K562 (cell line): ENCODE results near the genes PPIF, NUTM2E and TMEM254.

DNA sequence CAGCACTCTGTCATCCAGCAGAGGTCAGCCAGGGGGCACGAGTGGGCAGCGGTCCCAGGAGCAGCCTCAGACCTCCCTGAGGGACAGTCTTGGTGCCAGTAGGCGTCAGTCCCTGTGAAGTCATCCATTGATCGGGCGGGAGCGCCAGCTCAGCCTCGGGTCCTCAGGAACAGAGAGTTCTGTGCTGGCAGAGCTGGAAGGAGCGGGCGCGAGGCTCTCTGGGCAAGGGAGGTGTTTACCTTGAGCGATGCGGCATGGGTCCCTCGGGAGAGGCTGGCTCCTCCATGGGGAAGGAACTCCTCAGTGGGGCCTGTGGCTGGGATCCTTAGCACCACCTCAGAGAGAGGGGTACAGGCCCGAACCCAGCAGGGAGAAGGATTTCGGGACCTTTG lies 101.1 kb upstream of the PPIF start:
- RAMPAGE, long total RNA = no peak
- RRBS = no CpG with 5 or more reads among the region's 15 CpGs
PRO-cap:
- standard = no peak
- CoPRO, capped RNA only, 2 experiments = no peak in any of the 2 experiments
- CoPRO, capped and uncapped RNA, 2 experiments = no peak in any of the 2 experiments
- CoPRO, uncapped RNA only, 2 experiments = no peak in any of the 2 experiments
CAGE:
- cytosol, long polyA plus RNA = no peak
- long polyA plus RNA = no peak
- nucleolus, long total RNA = no peak
- nucleus, long polyA plus RNA = no peak

GRCh38 chr10:79291974-79292408 lies 55.3 kb upstream of the PPIF start:
- RAMPAGE, long total RNA = no peak
- RRBS = no CpG with 5 or more reads among the region's 12 CpGs
PRO-cap:
- standard = no peak
- CoPRO, capped RNA only, 2 experiments = no peak in any of the 2 experiments
- CoPRO, capped and uncapped RNA, 2 experiments = no peak in any of the 2 experiments
- CoPRO, uncapped RNA only, 2 experiments = no peak in any of the 2 experiments
CAGE:
- cytosol, long polyA plus RNA = no peak
- long polyA plus RNA = no peak
- nucleolus, long total RNA = no peak
- nucleus, long polyA plus RNA = no peak

- RAMPAGE, long total RNA = no peak
- RRBS = no CpG with 5 or more reads among the region's 28 CpGs
PRO-cap:
- standard = no peak
- CoPRO, capped RNA only, 2 experiments = no peak in any of the 2 experiments
- CoPRO, capped and uncapped RNA, 2 experiments = no peak in any of the 2 experiments
- CoPRO, uncapped RNA only, 2 experiments = peak in 1 of 2 experiments; most common plus-strand start chr10:79304335 (in 1)
CAGE:
- cytosol, long polyA plus RNA = no peak
- long polyA plus RNA = no peak
- nucleolus, long total RNA = no peak
- nucleus, long polyA plus RNA = no peak
Observed at GRCh38 chr10:79303429-79304393, 43.6 kb upstream of the PPIF start.

DNA sequence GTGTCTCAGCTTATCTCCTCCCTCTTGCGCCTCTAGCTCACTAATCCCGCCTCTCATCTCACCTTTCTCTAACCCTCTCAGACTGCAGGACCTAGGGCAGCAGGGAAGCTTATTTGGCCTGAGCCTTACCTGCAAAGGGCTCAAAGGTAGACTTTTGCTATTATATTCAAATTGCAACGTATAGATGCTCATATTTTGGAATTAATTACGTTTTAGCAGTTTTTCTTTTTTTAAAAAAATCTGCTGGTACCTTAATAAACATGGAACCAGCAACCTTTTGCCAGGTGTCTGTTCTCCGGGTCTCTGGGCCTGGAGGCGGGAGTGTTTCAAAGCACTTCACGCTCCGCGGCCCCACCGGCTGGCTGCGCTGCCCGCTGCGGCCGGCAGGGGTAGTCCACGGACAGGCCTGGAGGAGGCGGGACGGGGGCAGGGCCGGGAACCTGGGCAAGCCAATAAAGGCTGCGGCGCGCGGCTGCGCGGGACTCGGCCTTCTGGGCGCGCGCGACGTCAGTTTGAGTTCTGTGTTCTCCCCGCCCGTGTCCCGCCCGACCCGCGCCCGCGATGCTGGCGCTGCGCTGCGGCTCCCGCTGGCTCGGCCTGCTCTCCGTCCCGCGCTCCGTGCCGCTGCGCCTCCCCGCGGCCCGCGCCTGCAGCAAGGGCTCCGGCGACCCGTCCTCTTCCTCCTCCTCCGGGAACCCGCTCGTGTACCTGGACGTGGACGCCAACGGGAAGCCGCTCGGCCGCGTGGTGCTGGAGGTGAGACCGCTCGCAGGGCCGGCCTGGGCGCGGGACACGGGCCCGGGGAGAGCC lies at the start of gene PPIF:
Gene PPIF (plus strand): TSS at position 482 of the 810 bp plus-strand sequence.
- RAMPAGE, long total RNA = no peak
- RRBS = 3% methylated on average over 21 of the region's 73 CpGs
PRO-cap:
- standard = bidirectional peak, plus-strand start at position 482 of the sequence, minus-strand start at position 366 of the sequence
- CoPRO, capped RNA only, 2 experiments = peak in 2 of 2 experiments; most common plus-strand start position 482 of the sequence (in 2); most common minus-strand start position 366 of the sequence (in 2)
- CoPRO, capped and uncapped RNA, 2 experiments = peak in 2 of 2 experiments; most common plus-strand start position 482 of the sequence (in 2); most common minus-strand start position 297 of the sequence (in 1)
- CoPRO, uncapped RNA only, 2 experiments = peak in 1 of 2 experiments; most common plus-strand start position 510 of the sequence (in 1); most common minus-strand start position 369 of the sequence (in 1)
CAGE:
- cytosol, long polyA plus RNA = start-site peak on the plus strand centred at position 518 of the sequence, 88 bp wide, 766 and 376 reads in 2 replicates
- long polyA plus RNA = start-site peak on the plus strand centred at position 532 of the sequence, 78 bp wide, 232 and 404 reads in 2 replicates
- nucleolus, long total RNA = no peak
- nucleus, long polyA plus RNA = no peak

- RAMPAGE, long total RNA = no peak
- RRBS = no CpG with 5 or more reads among the region's 11 CpGs
PRO-cap:
- standard = no peak
- CoPRO, capped RNA only, 2 experiments = no peak in any of the 2 experiments
- CoPRO, capped and uncapped RNA, 2 experiments = no peak in any of the 2 experiments
- CoPRO, uncapped RNA only, 2 experiments = no peak in any of the 2 experiments
CAGE:
- cytosol, long polyA plus RNA = no peak
- long polyA plus RNA = no peak
- nucleolus, long total RNA = no peak
- nucleus, long polyA plus RNA = no peak
Observed at GRCh38 chr10:79348446-79349361, 1.4 kb downstream of the PPIF start.

- RAMPAGE, long total RNA = no peak
- RRBS = no CpG with 5 or more reads among the region's 11 CpGs
PRO-cap:
- standard = no peak
- CoPRO, capped RNA only, 2 experiments = no peak in any of the 2 experiments
- CoPRO, capped and uncapped RNA, 2 experiments = no peak in any of the 2 experiments
- CoPRO, uncapped RNA only, 2 experiments = no peak in any of the 2 experiments
CAGE:
- cytosol, long polyA plus RNA = no peak
- long polyA plus RNA = no peak
- nucleolus, long total RNA = no peak
- nucleus, long polyA plus RNA = no peak
Observed at GRCh38 chr10:79434460-79435223, 10.8 kb downstream of the ZCCHC24 start.

GRCh38 chr10:79747881-79748880 lies 45.2 kb downstream of the NUTM2B start:
- RAMPAGE, long total RNA = no peak
- RRBS = no CpG with 5 or more reads among the region's 3 CpGs
PRO-cap:
- standard = no peak
- CoPRO, capped RNA only, 2 experiments = no peak in any of the 2 experiments
- CoPRO, capped and uncapped RNA, 2 experiments = no peak in any of the 2 experiments
- CoPRO, uncapped RNA only, 2 experiments = no peak in any of the 2 experiments
CAGE:
- cytosol, long polyA plus RNA = no peak
- long polyA plus RNA = no peak
- nucleolus, long total RNA = no peak
- nucleus, long polyA plus RNA = no peak

- RAMPAGE, long total RNA = no peak
- RRBS = no CpG with 5 or more reads among the region's 5 CpGs
PRO-cap:
- standard = no peak
- CoPRO, capped RNA only, 2 experiments = no peak in any of the 2 experiments
- CoPRO, capped and uncapped RNA, 2 experiments = no peak in any of the 2 experiments
- CoPRO, uncapped RNA only, 2 experiments = no peak in any of the 2 experiments
CAGE:
- cytosol, long polyA plus RNA = no peak
- long polyA plus RNA = no peak
- nucleolus, long total RNA = no peak
- nucleus, long polyA plus RNA = no peak
Observed at GRCh38 chr10:79765546-79766001, 61.0 kb upstream of the NUTM2E start.

DNA sequence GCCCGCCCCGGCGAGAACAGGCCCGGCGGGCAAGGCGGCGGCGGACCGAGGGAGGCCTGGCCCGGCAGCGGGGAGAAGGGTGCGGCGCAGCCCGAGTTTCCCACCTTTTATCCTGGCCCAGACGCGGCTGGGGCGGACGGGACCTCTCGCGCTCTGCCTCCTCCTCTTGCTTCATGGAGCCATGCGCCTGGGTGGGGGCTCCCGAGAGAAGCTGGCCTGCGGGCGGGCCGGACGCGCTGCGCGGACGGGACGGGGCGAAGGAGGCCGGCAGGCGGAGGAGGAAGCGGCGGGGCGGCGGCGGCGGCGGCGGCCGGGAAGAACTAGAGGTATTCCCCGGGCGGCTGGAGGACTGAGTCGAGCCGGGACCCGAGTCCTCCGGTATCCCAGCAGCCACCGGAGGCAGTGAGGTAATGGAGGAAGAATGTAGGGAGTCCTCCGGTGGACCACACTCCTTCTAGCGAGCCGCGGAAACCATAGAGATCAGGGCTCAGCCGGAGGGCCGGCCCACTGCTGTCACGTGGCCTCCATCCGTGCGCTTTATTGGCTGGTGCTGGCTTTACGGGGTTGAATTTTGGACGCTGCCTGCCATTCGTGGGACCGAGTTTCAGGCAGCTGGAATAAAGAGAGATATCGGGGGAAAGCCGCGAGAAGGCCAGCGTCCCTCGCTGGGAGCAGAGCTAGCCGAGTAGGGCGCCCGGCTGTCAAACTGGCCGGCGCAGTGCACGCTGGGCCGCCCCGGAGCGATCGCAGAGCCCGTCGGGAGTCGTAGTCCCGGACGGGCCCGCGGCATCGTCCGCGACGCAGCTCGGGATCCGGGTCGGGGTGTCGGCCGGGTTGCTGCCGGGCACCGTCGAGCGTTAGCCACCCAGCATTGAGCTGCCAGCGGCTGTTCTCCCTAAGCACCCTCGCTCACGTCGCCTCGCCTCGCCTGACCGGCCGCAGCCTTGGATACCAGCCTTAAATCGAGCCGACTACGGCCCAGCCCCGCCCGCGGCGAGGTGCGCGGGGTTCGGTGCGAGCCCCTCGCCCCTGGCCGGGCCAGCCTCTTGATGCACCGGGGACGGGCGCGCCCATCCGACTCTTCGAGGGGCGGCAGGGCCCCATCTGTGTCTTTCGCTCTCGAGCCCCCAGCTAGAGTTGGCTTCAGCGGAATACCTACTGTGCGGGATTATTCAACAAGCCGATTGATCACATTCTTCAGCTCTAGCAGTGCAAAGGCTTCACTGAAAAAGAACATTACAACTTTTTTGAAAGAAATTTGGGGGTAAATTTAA lies at the start of gene NUTM2E:
Gene NUTM2E (plus strand): TSS at position 646 of the 1,274 bp plus-strand sequence.
- RAMPAGE, long total RNA = start-site peak on the minus strand centred at position 237 of the sequence, 113 bp wide, 52 and 20 reads in 2 replicates
- RRBS = 1% methylated on average over 4 of the region's 131 CpGs
PRO-cap:
- standard = bidirectional peak, plus-strand start at position 588 of the sequence, minus-strand start at position 475 of the sequence
- CoPRO, capped RNA only, 2 experiments = peak in 2 of 2 experiments; most common plus-strand start position 646 of the sequence (in 2); most common minus-strand start position 473 of the sequence (in 1)
- CoPRO, capped and uncapped RNA, 2 experiments = peak in 2 of 2 experiments; most common plus-strand start position 646 of the sequence (in 2); most common minus-strand start position 447 of the sequence (in 1)
- CoPRO, uncapped RNA only, 2 experiments = peak in 1 of 2 experiments; most common plus-strand start position 630 of the sequence (in 1); most common minus-strand start position 444 of the sequence (in 1)
CAGE:
- cytosol, long polyA plus RNA = no peak
- long polyA plus RNA = no peak
- nucleolus, long total RNA = no peak
- nucleus, long polyA plus RNA = no peak

DNA sequence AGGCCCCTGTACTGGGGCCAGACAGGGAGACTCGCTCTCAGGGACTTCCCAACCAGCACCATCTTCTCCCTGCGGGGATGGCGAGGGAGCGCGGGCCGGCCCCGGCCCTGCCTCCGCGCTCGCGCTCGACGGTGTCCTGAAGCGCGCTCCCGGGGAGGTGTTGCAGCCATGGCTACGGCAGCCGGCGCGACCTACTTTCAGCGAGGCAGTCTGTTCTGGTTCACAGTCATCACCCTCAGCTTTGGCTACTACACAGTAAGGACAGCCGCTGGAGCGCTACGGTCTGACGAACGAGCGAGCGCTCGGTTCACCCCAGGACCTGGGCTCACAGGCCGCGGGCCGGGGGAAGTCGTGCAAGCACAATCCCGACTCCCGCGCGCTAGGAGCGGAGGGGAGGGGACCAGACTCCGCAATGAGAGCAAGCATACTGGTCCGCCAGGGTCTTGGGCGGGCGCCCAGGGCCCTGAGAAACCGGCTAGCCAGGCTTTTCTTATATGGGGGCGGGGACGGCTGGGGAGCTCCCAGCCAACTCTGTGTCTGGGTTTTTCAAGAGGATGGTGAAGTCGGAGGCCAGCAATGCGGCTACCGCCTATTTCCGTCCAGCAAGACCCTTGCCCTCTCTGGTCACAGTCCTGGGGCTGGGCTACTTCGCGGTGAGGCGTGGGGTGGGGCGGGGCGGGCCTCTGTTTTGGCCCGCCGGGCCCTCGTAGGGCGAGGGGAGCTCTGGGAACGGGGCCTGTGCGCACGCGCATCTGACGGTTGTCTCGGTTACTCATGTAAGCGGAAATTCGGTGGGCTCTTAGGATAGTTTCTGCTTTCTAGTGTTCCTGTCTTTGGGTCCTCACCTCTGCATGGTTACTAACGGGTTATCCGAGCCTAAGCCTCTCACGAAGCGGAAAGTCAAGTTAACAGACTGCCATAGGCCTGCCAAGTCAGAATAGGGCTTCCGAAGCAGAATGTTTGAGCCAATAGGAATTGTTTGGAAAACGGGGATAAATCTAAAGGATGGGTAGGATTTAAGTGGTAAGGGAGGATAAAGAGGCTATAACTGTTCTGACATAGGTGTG lies at the start of gene TMEM254:
Gene TMEM254 (plus strand): TSS at position 134 of the 1,067 bp plus-strand sequence.
- RAMPAGE, long total RNA = no peak
- RRBS = 74% methylated on average over 10 of the region's 72 CpGs
PRO-cap:
- standard = bidirectional peak, plus-strand start at position 137 of the sequence, minus-strand start at position 71 of the sequence; bidirectional peak, plus-strand start at position 749 of the sequence, minus-strand start at position 628 of the sequence
- CoPRO, capped RNA only, 2 experiments = no peak in any of the 2 experiments
- CoPRO, capped and uncapped RNA, 2 experiments = no peak in any of the 2 experiments
- CoPRO, uncapped RNA only, 2 experiments = no peak in any of the 2 experiments
CAGE:
- cytosol, long polyA plus RNA = no peak
- long polyA plus RNA = no peak
- nucleolus, long total RNA = no peak
- nucleus, long polyA plus RNA = no peak

- RAMPAGE, long total RNA = no peak
- RRBS = no CpG with 5 or more reads among the region's 34 CpGs
PRO-cap:
- standard = no peak
- CoPRO, capped RNA only, 2 experiments = no peak in any of the 2 experiments
- CoPRO, capped and uncapped RNA, 2 experiments = peak in 1 of 2 experiments; most common minus-strand start chr10:80145234 (in 1)
- CoPRO, uncapped RNA only, 2 experiments = peak in 2 of 2 experiments; most common minus-strand start chr10:80144664 (in 1)
CAGE:
- cytosol, long polyA plus RNA = no peak
- long polyA plus RNA = no peak
- nucleolus, long total RNA = no peak
- nucleus, long polyA plus RNA = no peak
Observed at GRCh38 chr10:80144306-80145450, 12.1 kb downstream of the PLAC9 start.

- RAMPAGE, long total RNA = no peak
- RRBS = no CpG with 5 or more reads among the region's 7 CpGs
PRO-cap:
- standard = no peak
- CoPRO, capped RNA only, 2 experiments = no peak in any of the 2 experiments
- CoPRO, capped and uncapped RNA, 2 experiments = no peak in any of the 2 experiments
- CoPRO, uncapped RNA only, 2 experiments = no peak in any of the 2 experiments
CAGE:
- cytosol, long polyA plus RNA = no peak
- long polyA plus RNA = no peak
- nucleolus, long total RNA = no peak
- nucleus, long polyA plus RNA = no peak
Observed at GRCh38 chr10:80154691-80155296, 22.3 kb downstream of the PLAC9 start.

- RAMPAGE, long total RNA = no peak
- RRBS = no CpG with 5 or more reads among the region's 28 CpGs
PRO-cap:
- standard = no peak
- CoPRO, capped RNA only, 2 experiments = no peak in any of the 2 experiments
- CoPRO, capped and uncapped RNA, 2 experiments = no peak in any of the 2 experiments
- CoPRO, uncapped RNA only, 2 experiments = no peak in any of the 2 experiments
CAGE:
- cytosol, long polyA plus RNA = no peak
- long polyA plus RNA = no peak
- nucleolus, long total RNA = no peak
- nucleus, long polyA plus RNA = no peak
Observed at GRCh38 chr10:80157122-80158231, 24.9 kb downstream of the PLAC9 start.

DNA sequence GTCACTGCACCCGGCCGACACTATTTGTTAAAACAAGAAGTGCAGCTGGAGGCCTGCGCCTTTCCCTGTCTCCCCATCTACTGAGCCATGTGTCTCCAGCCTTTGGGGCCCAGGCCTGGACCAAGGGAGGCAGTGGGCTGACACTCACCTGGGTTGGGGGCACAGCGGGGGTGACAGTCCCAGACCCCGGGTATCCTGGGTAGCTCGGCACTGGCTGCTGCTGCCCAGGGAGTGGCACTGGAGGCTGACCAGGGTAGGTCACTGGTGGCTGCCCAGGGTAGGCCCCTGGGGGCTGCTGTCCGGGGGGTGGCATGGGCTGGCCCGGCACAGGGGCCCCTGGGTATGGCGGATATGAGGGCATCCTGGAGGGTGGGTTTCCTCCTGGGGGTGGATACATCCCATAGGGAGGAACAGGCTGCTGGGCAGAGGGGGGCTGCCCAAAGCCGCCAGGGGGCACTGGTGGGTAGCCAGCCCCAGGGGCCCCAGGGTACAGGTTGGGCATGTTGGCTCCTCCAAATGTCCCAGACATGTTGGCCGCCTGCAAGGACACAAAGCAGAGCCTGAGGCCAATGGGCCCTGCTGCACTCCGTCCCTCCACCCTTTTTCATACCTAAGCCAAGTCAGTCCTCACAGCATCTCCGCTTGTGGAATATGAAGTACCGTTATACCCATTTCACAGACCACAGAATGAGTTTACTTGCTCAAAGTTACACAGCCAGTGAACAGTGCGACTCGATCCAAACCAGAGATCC lies 36.3 kb downstream of the ANXA11 start:
- RAMPAGE, long total RNA = no peak
- RRBS = no CpG with 5 or more reads among the region's 16 CpGs
PRO-cap:
- standard = no peak
- CoPRO, capped RNA only, 2 experiments = no peak in any of the 2 experiments
- CoPRO, capped and uncapped RNA, 2 experiments = no peak in any of the 2 experiments
- CoPRO, uncapped RNA only, 2 experiments = no peak in any of the 2 experiments
CAGE:
- cytosol, long polyA plus RNA = no peak
- long polyA plus RNA = no peak
- nucleolus, long total RNA = no peak
- nucleus, long polyA plus RNA = no peak

DNA sequence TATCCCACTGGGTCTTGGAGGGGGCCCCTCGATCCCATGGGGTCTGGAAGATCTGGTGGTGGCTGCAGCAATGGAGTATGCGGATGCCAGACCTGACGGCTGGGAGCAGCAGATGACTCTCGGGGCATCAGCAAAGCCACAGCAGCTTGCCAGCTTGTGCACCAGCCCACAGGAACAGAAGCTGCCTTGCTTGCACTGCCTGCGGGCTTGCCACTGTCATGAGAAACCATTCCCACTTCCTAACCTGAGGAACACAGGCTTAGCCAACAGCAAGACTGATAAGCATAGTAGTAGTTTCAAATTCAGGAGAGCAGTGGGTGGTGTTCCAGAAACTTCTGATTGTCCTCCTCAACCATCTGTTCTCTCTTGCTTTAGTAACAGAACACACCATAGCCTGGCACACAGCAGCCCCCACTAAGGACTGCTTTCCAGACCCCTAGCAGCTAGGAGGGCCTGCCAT lies 7.4 kb downstream of the ANXA11 start:
- RAMPAGE, long total RNA = no peak
- RRBS = no CpG with 5 or more reads among the region's 5 CpGs
PRO-cap:
- standard = no peak
- CoPRO, capped RNA only, 2 experiments = no peak in any of the 2 experiments
- CoPRO, capped and uncapped RNA, 2 experiments = no peak in any of the 2 experiments
- CoPRO, uncapped RNA only, 2 experiments = no peak in any of the 2 experiments
CAGE:
- cytosol, long polyA plus RNA = no peak
- long polyA plus RNA = no peak
- nucleolus, long total RNA = no peak
- nucleus, long polyA plus RNA = no peak

DNA sequence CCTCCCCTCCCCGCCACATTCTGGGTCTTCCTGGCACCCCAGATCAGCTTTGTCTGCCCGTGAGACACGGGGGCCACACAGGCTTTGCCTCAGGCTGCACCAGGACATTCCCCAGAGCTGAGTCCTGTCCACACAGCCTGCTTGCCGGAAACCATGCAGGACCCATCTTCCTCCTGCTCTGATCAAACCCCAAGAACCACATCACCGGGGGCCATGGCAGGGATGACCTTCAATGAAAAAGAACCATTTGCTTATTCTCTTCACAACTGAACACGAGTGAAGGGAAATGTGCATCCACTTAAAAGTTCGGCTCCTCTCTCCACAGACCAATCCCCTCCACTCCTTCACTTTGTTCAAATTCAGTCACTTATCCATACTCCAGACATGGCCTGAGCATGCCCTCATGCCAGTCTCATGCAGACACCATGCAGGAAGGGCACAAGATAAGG lies 18.4 kb downstream of the MAT1A start:
- RAMPAGE, long total RNA = no peak
- RRBS = no CpG with 5 or more reads among the region's 7 CpGs
PRO-cap:
- standard = no peak
- CoPRO, capped RNA only, 2 experiments = no peak in any of the 2 experiments
- CoPRO, capped and uncapped RNA, 2 experiments = no peak in any of the 2 experiments
- CoPRO, uncapped RNA only, 2 experiments = no peak in any of the 2 experiments
CAGE:
- cytosol, long polyA plus RNA = no peak
- long polyA plus RNA = no peak
- nucleolus, long total RNA = no peak
- nucleus, long polyA plus RNA = no peak